Measurements from ENCODE around the gene SGSH.

DNA sequence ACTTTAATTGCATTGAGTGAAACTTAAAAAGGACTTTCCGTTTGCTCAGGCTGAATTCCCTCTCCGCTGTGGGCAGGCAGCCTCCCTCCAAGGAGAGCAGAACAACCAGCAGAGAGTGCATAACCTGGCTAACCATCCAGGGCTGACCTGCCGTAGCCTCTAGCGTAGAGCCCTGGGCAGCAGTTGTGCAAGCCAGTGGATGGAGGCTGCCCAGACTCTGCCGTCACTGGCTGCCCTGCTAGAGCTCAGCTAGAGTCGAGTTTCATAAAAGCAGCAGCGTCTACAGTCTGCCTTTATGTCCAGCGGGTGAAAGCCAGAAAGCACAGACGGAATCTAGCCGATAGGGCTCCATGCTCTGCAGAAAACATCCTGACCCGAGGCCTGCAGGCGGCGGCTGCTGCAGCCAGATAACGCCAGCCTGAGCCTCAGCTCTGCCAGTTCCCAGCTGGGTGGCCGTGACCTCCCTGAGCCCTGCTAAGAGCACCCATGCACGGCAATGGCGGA lies 231.2 kb downstream of the ENGASE start:
- RRBS: no CpG with 5 or more reads among the region's 17 CpGs

GRCh38 chr17:79340336-79341194 lies 265.9 kb downstream of the ENGASE start:
- RRBS: no CpG with 5 or more reads among the region's 12 CpGs

- RRBS: no CpG with 5 or more reads among the region's 15 CpGs
Observed at GRCh38 chr17:79618281-79618703, 7.4 kb upstream of the RBFOX3 start.

GRCh38 chr17:79798812-79799053 lies 1.9 kb upstream of the CBX8 start:
- RRBS: 8% methylated on average over 11 of the region's 24 CpGs

DNA sequence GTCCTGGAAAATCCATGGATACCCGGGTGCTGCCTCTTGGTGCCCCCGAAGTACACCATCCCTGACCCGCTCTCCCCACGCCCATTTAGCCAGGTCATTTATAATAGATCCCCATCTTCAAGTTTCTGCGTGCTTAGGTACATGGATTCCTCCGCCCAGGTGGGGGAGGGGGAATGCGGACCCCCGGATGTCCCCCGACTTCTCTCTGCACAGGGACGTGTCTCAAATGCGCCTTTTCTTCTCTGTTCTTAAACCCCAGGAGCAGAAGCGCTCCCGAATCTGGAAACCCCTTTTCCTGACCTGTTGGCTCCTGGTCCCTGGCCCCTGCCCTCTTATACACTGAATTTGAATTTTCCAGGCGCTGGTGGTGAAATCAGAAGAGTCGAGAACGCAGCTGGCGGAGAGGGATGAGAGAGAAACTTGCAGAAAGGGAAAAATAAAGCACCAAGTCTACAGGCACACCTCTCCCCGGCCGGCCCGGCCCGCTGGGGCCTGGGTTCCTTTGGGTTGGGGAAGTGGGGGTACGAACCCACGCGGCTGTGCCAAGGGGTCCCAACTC lies 15.2 kb upstream of the CBX8 start:
- RRBS: 6% methylated on average over 5 of the region's 24 CpGs

DNA sequence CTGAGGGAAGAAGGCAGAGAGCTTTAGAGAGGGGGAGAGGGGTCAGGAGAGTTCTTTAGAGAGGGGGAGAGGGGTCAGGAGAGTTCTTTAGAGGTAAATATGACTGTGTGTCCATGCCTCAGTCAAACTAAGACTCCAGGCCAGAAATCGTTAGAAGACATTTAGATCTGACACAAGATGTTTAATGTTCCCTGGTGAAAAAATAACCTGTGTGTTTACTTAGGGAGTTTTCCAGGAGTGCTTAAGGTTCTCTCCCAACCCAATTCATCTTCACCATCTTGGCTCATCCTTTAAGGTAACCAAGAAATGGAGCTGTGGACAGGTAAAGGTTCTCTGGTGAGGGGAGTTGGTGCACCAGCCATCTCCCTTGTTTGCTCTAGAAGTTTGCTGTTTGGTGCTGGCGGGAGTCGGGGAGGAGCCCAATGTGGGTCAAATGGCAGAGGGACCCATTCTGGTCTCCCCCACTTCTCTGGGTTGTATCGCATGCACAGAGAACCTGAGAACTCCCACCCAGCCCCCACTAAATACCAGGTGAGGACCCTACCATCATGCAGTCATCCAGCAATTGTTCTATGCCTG lies 9.7 kb downstream of the CBX4 start:
- RRBS: no CpG with 5 or more reads among the region's 4 CpGs

- RRBS: 23% methylated on average over 3 of the region's 15 CpGs
Observed at GRCh38 chr17:79888727-79889319, 49.6 kb upstream of the CBX4 start.

GRCh38 chr17:79915995-79916566 lies 76.8 kb upstream of the CBX4 start:
- RRBS: no CpG with 5 or more reads among the region's 20 CpGs

- RRBS: no CpG with 5 or more reads among the region's 17 CpGs
Observed at GRCh38 chr17:79932756-79933546, 93.7 kb upstream of the CBX4 start.

DNA sequence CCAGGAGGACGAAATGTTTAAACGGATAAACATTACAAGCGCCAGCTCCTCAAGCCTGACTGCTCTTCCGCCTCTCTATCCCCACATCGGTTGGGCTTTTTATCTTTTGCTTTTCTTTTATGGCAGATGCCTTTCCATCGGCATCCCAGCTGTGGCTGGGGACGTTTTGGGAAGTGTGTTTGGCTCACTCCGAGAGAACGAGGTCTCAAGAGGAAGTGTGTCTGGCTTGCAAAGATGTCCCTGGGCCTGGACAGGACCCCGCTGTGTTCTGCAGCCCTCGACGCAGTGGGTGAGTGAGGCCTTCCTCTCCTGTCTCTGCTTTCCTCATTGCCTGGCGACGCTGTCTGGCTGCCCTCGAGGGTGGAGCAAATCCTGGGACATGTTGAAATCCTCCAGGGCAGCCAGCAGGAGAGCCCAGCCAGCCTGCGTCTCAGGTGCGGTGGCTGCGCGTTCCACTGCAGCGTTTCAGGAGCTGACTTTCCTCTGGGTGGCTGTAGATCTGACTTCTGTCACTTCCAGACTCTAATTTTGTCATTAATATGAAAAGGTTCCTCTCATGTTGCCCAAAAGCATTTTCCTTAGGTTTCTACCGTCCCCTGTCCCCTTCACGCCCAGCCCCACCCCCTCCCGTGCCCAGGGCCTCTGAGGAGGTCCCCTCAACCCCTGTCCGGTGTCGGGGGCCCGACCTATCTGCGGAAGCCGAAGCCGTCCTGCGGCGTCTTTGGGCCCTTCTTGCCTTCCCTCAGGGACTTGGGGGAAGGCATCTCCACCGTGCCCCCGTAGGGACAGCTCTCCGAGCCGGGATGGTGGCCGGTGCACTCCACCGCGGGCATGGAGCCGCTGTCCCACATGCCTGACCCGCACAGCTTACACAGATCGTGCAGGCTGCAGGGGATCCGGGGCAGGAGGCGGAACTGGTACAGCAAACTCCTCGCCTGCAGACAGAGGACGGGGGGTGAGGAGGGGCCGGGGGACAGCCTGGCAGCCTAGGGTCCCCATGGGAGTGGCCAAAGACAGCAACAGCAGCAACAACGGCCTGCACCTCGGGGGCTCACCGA lies 95.2 kb downstream of the TBC1D16 start:
- RRBS: 68% methylated on average over 9 of the region's 49 CpGs

DNA sequence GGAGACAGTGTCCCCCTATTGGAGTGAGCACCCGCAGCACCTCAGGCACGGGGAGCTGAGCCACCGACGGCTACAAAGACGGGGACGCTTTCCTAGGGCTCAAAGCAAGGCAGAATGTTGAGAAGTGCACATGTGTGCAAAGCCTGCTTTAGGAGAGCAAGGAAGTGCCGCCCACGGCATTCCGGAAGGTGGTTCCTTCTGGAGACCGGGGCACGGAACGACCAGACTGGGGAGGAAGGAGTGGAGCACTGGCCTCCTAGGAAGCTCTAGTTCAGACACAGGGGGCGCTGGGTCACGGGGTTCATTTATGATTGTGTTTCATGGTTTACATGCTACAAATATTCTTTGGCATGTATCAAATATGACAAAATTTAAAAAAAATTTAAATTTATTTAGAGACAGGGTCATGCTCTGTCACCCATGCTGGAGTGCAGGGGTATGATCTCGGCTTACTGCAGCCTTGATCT lies 52.1 kb downstream of the TBC1D16 start:
- RRBS: no CpG with 5 or more reads among the region's 15 CpGs

GRCh38 chr17:79991157-79991990 lies 44.3 kb downstream of the TBC1D16 start:
- RRBS: 7% methylated on average over 8 of the region's 33 CpGs

DNA sequence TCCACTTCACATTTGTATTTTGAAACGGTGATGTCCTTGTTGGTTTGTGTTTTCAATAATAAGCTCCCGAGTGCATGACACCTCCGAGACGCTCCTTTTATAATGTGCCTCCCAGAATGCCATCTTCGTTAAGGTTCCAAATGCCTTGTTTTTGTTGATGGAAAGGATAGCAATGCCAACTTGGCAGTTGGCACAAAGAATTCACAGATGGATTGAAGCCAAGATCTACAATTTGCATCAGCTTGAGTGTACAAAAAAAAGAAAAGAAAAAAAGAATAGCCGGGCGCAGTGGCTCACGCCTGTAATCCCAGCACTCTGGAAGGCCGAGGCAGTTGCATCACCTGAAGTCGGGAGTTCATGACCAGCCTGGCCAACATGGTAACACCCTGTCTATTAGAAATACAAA lies 7.7 kb downstream of the TBC1D16 start:
- RRBS: no CpG with 5 or more reads among the region's 10 CpGs

- RRBS: no CpG with 5 or more reads among the region's 11 CpGs
Observed at GRCh38 chr17:80029112-80029830, 6.4 kb downstream of the TBC1D16 start.

DNA sequence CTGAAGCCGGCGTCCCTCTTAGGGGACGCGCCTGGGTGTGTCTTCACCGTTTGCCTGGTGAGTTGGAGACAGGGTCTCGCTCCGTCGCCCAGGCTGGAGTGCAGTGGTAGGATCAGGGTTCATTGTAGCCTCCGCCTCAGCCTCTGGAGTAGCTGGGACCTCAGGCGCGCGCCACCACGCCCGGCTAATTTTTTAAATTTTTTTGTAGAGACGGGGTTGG lies 697 bp upstream of the EIF4A3 start:
- RRBS: 10% methylated on average over 1 of the region's 15 CpGs

- RRBS: 6% methylated on average over 20 of the region's 60 CpGs
Observed at GRCh38 chr17:80220033-80220591, at the start of gene SGSH. Gene SGSH, minus strand, starts transcription at chr17:80220333.

GRCh38 chr17:80263786-80264439 lies 3.3 kb downstream of the RNF213 start:
- RRBS: no CpG with 5 or more reads among the region's 12 CpGs

- RRBS: no CpG with 5 or more reads among the region's 20 CpGs
Observed at GRCh38 chr17:80272871-80273607, 12.4 kb downstream of the RNF213 start.

GRCh38 chr17:80381540-80382160 lies 33.3 kb upstream of the ENDOV start:
- RRBS: no CpG with 5 or more reads among the region's 22 CpGs

GRCh38 chr17:80383516-80384451 lies 31.2 kb upstream of the ENDOV start:
- RRBS: no CpG with 5 or more reads among the region's 15 CpGs